Metastatic Lung Carcinoma in the Adrenal Gland (tissue), 1 donor: ENCODE measurements around the gene NANOS1.

- PRO-cap = bidirectional peak, plus-strand start at chr10:117175119, minus-strand start at chr10:117174994
Observed at GRCh38 chr10:117174812-117175703, 22.2 kb upstream of the KCNK18 start.

GRCh38 chr10:117309317-117309909 lies 65.8 kb downstream of the PDZD8 start:
- PRO-cap = no peak

DNA sequence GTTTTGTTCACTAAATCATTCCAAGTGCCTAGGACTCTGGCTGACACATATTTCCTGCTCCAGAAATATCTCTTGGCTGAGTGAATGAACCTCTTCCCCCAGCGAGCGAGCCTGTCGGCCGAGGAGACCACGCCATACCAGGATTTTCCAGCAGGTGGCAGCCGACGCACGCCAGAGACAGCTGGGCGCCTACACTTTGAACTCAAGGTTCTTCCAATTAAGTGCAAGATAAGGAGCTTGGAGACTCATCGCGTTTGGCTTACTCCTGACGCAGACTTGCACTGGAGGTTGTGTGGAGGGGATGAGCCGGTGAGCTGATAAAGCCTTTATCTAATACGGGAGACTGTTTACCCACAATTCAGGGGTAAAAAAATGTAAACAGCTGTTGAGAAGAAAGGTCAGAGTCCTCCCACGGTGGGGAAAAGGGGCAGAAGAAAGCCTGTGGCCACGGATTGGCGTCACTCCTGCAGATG lies 46.0 kb upstream of the EMX2 start:
- PRO-cap = no peak

DNA sequence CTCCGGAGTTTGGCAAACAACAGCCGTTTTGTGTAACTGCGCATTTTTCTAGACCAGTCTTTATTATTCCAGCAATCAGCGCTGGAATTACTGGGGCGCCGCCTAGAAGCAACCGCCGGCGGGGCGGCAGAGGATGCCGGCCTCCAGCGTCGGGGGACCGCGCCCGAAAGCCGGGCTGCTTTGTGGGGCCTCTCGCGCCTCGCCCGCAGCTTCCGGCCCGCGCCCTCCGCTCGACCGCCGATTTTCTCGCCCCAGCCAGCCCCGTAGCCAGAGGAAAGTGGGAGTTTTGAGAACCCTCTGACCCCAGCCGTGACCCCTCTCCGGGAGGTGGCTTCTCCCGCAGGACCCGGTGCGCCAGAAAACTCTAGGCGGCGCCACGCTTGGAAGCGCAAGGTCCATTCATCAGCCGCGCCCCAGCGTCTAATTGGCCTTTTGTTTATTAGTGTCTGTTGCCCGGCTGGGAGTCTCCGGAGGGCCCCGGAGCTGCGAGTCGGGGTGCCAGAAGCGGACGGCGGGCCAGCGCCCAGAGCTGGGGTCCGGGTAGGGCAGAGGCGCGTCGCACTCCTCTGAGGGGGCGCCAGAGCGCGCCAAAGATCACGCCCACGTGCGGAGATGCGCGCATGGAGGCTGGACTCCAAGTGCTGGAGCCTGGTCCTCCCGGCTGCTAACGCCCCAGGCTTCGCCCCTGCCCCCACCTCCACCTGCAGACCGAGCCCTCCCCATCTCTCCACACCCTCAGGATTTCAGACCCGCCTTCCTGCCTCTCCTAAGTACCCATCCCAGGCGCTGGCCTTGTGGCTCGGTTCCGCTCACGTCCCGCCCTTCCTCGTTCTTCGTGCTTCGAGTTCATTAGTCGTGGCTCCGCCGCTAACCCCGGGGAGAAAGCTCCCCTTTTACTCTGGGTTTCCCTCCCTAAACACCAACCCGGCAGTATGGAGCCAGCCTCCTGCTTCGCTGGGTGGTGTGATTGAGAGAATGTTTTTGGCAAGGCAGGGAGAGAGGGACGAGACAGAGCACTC lies 10.9 kb downstream of the EMX2 start:
- PRO-cap = no peak

GRCh38 chr10:117719353-117719671 lies 176.8 kb downstream of the EMX2 start:
- PRO-cap = no peak

DNA sequence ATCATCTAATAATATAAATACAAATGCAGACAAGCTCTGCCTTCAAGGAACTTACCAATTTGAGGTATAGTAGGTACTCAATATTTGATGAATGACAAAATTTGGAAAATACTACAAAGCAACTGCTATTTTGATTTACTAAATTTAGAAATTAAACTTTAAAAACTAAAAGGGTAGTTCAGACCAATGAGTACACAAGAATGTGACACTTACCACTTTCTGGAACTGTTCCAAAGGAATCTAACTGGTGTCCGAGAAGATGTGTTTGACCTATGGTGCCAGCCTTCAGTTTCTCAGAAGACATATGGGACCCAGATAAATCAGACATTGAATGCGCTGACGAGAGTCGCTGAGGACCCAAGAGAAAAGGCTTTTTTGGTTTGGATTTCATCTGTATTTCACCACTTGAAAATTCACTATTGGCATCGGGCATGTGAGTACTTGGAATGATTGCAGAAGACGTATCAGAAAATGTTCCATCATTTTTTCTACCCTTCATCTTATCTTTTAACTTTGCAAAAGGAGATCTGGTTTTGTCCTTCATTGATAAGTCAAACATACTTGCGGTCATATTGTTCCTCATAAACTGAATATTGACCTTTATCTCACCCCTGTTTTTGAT lies 6.7 kb downstream of the RAB11FIP2 start:
- PRO-cap = no peak

DNA sequence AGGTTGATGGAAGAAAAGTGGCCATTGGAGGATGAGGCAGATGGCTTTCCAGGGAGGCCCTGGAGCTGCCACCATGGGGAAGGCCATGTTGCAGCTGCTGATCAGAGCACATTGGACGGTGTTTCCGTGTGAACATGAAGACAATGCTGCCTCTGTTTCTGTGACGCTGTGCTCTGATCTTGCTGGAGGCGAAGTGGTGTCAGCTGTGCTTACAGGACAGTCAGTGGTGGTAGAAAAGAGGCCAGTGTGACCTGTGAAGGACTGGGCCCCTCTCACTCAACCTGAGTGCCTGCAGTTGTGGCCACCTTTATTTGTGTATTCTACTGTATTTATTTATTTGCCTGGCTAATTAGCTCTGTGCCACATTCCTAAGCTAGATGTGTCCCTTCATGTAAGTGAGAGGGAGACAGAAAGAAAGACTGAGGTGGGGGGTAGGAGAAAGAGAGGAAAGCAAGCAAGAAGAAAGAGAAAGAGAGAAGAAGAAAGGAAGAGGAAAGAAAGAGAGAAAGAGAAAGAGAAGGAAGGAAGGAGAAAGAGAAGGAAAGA lies 132.8 kb downstream of the FAM204A start:
- PRO-cap = no peak

- PRO-cap = no peak
Observed at GRCh38 chr10:118672880-118673314, 77.4 kb upstream of the PRLHR start.

- PRO-cap = no peak
Observed at GRCh38 chr10:118687337-118687827, 67.4 kb downstream of the CACUL1 start.

DNA sequence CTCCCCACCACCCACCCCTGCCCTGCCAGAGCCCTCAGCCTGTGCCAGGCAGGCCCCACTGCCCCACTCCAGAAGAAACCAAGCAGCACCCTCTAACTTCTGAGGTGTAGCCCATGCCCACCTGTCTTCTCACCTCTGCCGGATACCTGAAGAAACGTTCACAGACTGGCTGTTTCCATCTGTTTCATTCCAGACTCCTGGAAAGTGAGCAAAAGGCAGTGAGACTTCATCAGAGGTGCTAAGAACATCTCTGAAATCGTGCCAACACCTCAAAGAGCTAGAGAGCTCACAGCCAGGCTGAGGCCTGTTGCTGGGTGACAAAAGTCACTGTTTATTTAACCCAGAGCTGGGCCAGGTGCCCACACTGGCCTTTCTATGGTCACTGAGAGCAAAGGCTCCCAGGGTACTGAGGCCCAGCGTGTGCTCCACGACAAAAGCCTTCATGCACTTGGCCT lies 3.8 kb upstream of the NANOS1 start:
- PRO-cap = no peak

GRCh38 chr10:119029057-119030303 lies at the start of gene NANOS1:
NANOS1 (plus strand) TSS chr10:119029714.
- PRO-cap = bidirectional peak, plus-strand start at chr10:119029522, minus-strand start at chr10:119029325; unidirectional peak, plus-strand start at chr10:119029714

DNA sequence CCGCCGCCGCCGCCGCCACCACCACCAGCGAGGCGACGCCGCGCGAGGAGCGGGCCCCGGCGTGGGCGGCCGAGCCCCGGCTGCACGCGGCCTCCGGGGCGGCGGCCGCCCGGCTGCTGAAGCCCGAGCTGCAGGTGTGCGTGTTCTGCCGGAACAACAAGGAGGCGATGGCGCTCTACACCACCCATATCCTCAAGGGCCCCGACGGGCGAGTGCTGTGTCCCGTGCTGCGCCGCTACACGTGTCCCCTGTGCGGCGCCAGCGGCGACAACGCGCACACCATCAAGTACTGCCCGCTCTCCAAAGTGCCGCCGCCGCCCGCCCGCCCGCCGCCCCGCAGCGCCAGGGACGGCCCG lies 768 bp downstream of the NANOS1 start:
- PRO-cap = no peak

DNA sequence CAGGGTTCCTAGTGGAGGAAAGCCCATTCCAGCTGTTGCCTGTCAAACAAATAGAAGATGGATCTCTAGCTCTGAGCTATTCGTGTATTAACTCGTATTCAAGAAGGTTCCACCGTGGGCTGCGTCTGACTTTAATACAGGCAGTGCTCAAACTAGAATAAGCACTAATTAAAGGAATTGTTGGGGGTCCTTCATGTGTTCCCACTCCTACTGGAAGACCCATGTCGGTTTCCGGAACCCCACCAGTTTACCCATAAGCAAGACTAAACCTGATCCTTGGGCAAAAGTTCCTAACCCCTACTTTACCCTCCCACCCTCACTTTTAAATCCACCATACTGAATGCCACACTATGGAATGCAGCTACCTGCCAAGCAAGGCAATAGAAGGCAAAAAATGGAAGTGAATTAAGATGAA lies 2.2 kb downstream of the NANOS1 start:
- PRO-cap = no peak

GRCh38 chr10:119041083-119041593 lies 11.6 kb downstream of the NANOS1 start:
- PRO-cap = no peak

DNA sequence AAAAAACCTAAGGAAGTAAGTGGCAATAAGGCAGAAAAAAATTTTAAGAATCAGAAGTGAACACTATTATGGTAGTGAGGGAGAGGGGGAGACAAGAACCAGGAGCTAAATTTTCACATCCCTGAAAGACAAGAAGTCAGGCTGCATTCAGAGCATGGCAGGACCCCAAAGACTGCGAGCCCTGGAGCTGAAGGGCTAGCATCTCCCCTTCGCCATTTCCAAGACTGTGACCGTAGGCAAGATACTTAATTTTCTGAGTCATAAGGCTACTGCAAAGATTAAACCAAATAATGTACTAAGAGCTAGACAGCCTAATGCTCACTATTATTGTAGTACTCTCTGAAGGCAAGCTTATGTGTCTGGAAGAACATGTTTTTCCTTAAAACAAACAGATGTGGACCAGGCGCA lies 14.1 kb downstream of the EIF3A start:
- PRO-cap = no peak

DNA sequence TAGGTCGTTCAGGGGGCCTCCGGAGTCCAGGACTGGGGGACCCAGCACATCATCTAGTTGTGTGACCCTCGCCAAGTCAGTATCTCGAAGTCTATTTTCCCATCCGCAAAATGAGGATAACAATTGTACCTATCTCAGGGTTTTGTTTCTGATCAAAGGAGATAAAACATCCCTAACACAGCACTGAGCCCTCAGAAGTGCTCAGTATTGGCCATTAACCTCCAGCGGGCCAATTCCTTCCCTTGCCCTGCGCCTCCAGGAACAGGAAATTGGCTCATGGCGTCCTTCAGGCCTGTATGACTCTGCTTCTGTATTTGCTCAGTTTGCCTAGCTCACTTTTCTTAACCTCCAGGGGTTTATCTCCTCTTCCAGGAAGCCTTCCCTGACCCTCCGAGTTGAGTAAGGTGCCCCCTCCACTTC lies 897 bp upstream of the SFXN4 start:
- PRO-cap = no peak

GRCh38 chr10:119225166-119225877 lies 18.0 kb downstream of the GRK5 start:
- PRO-cap = no peak

DNA sequence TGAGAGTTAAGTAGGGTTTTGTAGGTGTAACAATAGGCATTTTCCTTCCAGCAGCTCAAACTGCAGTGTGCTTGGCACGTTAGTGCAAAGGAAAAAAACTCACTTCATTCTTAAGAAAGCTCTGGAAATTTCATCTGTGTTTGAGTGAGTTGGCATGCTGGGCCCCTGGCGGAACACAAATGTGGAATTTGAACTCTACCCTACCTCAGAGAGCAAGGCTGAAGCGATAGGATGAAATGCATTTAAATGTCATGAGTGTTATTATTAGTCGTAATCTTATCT lies 63.3 kb downstream of the GRK5 start:
- PRO-cap = no peak

DNA sequence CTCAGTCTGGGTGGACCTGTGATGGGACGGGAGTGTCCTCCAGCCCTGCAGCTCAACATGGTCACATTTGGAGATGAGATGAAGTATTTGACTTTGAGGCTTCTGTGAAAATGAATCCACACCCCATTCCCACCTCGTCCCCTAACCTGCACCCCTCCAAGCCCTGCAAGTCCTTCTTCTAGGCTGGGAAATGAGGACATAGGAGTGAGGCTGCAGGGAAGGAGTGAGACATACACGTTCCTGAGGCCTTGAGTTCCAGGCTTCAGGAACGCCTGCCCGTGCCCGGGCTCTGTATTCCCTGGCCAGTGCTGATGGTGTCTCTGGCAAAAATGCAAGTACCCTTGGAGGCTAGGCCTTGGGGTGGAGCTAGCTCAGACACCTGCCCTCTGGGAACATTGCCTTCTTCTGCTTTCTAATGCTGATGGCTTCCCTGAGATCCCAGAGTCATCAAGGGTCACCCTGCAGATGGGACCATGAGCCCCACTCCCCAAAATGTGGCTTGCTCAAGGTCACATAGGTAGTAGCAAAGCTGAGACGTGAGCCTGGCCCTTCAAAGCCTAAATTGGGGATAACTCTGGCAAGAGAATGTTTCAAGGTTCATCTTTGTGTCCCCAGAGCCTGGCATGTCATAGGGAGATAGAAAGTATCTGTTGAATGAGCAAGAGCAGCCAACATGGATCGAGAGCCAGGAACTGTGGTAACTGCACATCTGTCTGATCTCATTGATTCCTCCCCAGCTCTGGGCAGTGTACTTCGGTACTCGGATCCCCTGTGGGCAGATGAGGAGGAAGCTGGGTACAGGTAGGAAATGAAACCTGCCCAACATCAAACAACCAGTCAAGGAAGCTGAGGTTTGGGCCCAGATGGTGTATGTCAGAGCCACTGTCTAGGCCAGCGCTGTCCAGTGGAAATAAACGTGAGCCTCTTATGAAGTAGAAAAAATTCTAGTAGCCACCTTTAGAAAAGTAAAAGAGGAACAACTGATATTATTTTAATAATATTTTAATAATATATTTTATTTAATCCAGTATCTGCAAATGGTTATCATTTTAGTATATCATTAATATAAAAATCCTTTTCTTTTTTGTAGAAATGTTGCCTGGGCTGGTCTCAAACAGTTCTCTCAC lies 76.3 kb downstream of the GRK5 start:
- PRO-cap = no peak

DNA sequence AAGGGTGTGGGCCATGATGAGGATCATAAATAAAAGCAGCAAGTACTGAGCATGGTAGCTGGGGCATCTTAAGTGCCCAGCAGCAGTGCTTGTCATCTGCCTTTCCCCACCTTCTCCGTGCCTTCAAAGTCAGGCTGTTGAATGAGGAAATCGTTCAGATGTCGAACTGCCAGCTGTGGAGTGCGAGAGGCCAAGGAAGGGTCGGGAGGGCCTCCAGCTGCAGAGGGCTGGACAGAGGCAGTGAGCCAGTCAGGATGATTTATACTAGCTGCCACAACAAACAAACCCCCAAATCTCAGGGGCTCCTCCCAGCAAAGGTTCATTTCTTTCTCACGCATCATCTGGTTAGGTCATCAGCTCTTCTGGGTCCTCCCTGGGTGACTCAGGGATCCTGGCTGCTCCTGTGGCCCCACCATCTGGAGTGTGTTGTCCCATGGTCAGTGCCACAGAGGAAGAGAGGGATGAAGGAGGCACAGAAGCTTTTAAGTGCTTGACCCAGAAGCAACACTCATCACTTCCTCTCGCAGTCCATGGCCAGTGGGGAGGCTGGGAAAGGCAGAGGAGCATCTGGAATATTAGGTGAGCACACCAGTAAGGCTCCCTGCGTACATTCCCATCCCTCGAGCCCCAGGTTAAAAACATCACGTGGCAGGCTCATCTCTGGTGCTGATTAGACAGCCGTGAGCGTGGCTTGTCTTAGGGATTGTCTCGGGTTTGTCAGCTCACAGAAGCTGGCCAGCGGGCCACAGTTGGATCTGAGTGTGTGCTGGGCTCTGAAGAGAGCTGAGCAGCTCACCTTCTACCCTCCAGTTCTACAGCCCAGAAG lies 140.7 kb downstream of the RGS10 start:
- PRO-cap = no peak